Tibial nerve (tissue), 3 donors: ENCODE measurements around the gene C9orf78.

- PRO-cap, result no peak
- RAMPAGE, long total RNA, 3 experiments, result no peak in any of the 3 experiments
These were observed 43.3 kb downstream of the PTGES start for GRCh38 chr9:129709458-129710065.

DNA sequence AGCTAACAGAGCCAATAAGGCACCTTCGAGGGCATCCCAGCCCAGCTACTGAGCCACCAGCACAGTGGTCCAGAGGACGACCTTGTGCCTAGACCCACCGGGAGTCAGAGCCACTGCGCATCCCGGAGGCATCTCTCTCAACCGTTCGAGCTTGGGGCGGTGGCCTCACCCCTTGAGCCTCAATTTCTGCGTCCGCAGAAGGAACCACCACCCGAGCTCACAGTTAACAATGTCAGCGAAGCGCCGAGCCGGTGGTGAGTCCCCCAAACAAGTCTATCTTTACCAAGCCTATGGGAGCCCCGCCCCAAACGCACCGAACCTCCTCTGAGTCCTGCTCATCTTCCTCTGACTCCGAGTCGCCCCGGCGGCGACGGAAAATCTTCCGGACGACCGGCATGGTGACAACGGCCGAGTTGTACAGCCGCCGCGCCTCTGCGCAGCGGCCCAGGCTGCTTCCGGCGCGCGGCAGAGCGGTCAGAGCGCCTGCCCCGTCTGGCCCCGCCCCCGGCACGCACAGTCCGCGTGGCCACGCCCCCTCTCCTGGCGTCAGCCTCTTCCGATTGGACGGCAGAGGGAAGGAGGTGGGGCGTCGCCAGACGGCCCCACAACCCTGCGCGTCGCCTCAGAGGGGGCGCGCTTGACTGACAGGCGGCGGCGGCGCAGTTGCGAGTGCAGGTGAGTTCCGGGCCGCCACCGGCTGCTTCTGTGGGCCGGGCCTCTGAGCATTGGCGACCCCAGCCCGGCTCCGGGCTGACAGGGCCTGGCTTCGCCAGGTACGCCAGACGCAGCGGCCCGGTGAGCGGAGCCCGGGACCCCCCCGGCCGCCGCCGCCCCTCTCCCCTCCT lies at the start of gene C9orf78:
C9orf78 (minus strand) TSS at position 451 of the 845 bp plus-strand sequence.
- PRO-cap, result bidirectional peak, plus-strand start at position 647 of the sequence, minus-strand start at position 457 of the sequence
- RAMPAGE, long total RNA, 3 experiments, result start-site peak on the plus strand in 2 of 3 experiments, centred at positions 603 to 609 of the sequence, 80 to 115 reads per replicate; start-site peak on the minus strand in 3 of 3 experiments, centred at positions 434 to 441 of the sequence, 405 to 830 reads per replicate

- PRO-cap, result no peak
- RAMPAGE, long total RNA, 3 experiments, result no peak in any of the 3 experiments
These were observed 56.4 kb downstream of the USP20 start for GRCh38 chr9:129891437-129892213.

- PRO-cap, result bidirectional peak, plus-strand start at chr9:129962539, minus-strand start at chr9:129962427
- RAMPAGE, long total RNA, 3 experiments, result no peak in any of the 3 experiments
These were observed 80.7 kb downstream of the FNBP1 start for GRCh38 chr9:129962214-129962685.

- PRO-cap, result no peak
- RAMPAGE, long total RNA, 3 experiments, result no peak in any of the 3 experiments
These were observed 32.7 kb downstream of the FNBP1 start for GRCh38 chr9:130010002-130011038.

DNA sequence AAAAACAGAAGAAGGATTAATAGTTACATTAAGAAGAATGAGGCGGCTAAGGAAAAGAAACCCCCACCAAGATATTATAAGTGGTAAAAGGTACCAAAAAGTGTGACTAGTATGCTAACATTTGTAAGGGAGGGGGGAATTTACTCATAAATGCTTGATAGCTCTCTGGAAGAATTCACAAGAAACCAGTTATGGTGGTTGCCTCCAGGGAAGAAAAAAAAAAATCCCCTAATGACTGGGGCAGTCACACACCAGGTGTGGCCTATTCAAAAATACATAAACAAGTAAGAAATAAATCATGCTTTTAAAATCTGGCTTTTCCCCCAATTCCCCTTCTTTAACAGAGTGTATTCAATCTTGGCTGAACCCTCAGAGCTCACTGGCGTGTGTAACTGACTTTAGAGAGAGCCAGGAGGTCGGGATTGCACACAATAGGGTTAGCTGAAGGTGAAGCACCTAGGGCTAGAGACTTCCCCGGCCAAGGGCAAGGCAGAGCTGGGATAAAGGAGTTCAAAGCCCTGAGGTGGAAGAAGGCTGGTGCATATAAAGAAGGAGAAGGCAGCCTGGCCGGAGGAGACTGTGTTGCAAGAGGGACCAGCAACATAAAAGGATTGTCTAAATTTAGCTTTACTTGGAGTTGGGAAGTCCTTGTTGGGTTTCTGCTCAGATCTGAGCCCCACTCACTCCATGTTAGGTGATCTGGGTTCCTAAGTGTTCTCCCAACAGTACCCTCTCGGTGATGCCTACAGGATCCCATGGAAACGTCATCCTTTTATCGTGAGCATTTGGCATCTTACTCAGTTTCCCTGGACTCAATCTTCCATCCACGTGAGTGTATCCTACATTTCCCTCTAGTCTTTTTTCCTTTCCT lies 19.8 kb downstream of the FNBP1 start:
- PRO-cap, result no peak
- RAMPAGE, long total RNA, 3 experiments, result no peak in any of the 3 experiments

- PRO-cap, result no peak
- RAMPAGE, long total RNA, 3 experiments, result no peak in any of the 3 experiments
These were observed 53.2 kb upstream of the NCS1 start for GRCh38 chr9:130118766-130119549.

DNA sequence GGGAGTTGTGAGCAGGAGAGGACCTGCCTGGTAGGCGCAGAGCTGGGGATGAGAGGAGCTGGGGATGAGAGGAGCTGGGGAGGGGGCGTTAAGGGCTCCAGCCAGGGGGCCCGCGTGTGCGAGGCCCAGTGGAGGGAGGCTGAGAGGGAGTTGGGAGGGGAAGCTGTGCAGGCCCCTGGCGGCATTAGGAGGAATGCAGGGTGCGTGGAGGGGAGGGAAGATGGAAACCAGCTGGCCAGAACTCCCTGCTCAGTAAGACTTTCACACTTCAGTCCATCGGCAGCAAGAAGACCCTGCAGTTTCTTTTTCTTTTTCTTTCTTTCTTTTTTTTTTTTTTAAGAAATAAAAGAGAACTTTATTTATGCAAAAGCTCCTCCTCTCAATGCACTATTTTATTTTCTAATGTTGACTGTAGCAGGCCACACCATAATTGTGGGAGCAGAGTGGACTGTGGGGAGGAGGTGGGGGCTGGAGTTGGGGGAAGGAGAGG lies 45.1 kb upstream of the HMCN2 start:
- PRO-cap, result no peak
- RAMPAGE, long total RNA, 3 experiments, result no peak in any of the 3 experiments

- PRO-cap, result no peak
- RAMPAGE, long total RNA, 3 experiments, result no peak in any of the 3 experiments
These were observed 24.9 kb upstream of the HMCN2 start for GRCh38 chr9:130240482-130241300.

DNA sequence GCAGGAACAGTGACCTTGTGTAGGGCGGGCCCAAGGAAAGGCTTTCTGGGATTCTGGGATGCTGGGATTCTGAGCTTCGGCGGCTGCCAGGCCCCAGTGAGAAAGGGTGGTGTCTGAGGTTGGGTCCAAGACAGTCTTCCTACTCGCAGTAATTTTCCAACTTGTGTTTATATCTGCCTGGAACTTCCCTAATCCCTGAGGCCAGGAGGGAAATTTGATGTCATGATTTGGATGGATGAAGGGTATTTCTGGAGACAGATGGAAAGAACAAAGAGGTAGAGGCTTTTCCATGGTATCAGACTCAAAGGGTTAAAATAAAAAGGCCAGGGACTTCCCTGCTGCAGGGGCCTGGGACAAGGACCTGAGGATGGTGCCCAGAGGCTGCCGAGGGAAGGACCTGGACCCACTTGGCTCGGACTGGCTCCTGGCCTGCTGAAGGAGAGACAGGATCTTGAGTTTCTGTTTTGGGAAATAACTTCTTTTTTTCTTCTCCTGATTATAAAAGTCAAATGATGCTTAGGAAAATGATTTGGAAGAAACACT lies 52.5 kb downstream of the HMCN2 start:
- PRO-cap, result no peak
- RAMPAGE, long total RNA, 3 experiments, result no peak in any of the 3 experiments

GRCh38 chr9:130320648-130321545 lies 55.3 kb downstream of the HMCN2 start:
- PRO-cap, result no peak
- RAMPAGE, long total RNA, 3 experiments, result no peak in any of the 3 experiments

GRCh38 chr9:130330570-130330919 lies 65.0 kb downstream of the HMCN2 start:
- PRO-cap, result no peak
- RAMPAGE, long total RNA, 3 experiments, result no peak in any of the 3 experiments

DNA sequence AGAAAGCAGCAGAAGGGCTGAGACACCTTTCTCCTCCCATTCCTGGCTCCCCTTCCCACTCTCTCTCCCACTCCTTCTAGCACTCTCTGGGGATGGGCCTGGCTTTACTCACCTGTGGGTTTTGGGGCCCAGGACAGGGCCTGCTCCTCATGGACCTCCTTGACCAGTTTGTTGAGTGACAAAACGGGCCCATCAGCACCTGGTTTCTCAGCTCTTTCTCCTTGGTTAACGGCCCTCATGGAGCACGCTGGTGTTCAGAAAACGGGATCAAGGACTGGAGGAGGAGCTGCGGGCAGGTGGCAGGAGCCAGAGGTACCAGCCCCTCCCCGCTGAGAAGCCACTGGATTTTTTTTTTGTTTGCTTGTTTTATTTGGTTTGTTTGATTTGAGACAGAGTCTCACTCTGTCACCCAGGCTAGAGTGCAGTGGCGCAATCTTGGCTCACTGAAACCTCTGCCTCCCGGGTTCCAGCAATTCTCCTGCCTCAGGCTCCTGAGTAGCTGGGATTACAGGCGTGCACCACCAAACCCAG lies 32.1 kb upstream of the FUBP3 start:
- PRO-cap, result no peak
- RAMPAGE, long total RNA, 3 experiments, result no peak in any of the 3 experiments

DNA sequence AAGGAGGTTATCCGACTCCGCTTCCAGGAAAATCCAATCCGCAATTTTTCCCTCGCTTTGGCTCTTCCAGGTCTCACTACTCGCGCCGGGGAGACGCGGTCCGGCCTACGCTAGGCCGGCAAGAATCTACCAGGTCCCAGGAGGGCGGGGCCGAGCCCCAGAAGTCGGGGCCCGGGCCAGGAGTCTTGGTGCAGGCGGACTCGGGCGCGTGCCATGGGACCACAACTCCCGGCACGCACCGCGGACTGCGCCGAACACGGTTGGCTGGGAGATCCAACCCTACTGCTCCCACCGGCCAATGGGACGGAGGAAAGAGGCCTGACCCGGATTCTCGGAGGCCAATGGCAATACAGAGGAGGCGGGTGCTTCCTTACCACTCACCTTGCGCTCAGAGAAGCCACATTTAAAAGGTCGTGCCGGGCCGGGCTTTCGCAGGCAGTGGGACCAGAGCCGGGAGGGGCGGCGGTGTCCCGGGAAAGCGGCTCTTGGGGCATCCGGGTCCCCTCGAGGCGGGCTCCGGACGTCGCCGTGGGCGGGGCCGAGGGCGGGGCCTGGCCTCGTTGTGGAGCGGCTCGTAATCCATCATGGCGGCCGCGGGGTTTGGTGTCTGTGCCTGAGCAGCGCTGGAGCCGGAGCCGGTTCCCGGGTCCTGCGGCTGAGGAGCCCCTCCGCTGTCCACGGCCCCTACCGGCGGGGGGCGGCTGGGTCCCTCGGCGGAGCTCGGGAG lies 19.1 kb downstream of the EXOSC2 start:
- PRO-cap, result bidirectional peak, plus-strand start at position 406 of the sequence, minus-strand start at position 186 of the sequence; bidirectional peak, plus-strand start at position 590 of the sequence, minus-strand start at position 487 of the sequence
- RAMPAGE, long total RNA, 3 experiments, result start-site peak on the plus strand in 3 of 3 experiments, centred at positions 403 to 581 of the sequence, 5 to 49 reads per replicate

DNA sequence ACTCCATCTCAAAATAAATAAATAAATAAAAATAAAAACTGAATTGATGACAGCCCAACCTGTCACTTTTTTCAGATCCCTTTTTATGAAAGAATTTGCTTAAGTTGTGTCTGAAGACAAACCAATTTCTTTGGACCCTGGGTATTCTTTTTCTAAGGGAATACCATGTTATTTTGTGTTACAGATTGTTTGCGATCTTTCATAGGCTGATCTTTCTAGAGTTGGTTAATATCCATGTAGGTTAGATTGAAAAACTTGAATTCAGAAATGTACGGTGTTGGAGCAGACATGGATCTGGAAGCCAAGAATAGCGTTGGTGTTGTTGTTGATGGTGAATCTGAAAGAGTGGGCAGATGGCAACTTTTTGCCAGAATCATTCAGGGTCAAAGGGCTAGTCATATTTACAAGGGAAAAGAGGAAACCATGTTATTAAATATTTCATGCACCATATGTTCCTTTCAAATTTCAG lies 26.0 kb downstream of the EXOSC2 start:
- PRO-cap, result no peak
- RAMPAGE, long total RNA, 3 experiments, result no peak in any of the 3 experiments

- PRO-cap, result no peak
- RAMPAGE, long total RNA, 3 experiments, result no peak in any of the 3 experiments
These were observed 52.7 kb downstream of the EXOSC2 start for GRCh38 chr9:130745950-130746919.

DNA sequence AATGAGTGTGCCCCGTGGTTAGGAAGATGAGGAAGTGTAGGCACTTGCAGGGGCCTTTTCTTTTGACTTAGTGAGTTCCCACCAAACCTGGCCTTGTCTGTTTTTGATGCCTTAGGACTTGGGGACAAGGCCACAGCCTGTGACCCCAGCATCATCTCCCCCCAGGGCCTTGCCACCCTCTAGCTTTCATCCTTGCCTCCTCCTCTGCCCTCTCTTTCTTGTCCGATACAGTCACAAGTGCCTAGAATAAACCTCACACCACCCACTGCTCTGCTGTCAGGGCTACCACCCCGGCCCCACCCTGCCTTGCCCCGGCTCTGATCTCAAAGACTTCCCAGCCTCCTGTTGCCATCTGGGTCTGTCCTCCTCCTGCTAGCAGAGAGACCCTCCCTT lies 68.6 kb upstream of the ABL1 start:
- PRO-cap, result unidirectional peak, minus-strand start at position 220 of the sequence
- RAMPAGE, long total RNA, 3 experiments, result no peak in any of the 3 experiments

DNA sequence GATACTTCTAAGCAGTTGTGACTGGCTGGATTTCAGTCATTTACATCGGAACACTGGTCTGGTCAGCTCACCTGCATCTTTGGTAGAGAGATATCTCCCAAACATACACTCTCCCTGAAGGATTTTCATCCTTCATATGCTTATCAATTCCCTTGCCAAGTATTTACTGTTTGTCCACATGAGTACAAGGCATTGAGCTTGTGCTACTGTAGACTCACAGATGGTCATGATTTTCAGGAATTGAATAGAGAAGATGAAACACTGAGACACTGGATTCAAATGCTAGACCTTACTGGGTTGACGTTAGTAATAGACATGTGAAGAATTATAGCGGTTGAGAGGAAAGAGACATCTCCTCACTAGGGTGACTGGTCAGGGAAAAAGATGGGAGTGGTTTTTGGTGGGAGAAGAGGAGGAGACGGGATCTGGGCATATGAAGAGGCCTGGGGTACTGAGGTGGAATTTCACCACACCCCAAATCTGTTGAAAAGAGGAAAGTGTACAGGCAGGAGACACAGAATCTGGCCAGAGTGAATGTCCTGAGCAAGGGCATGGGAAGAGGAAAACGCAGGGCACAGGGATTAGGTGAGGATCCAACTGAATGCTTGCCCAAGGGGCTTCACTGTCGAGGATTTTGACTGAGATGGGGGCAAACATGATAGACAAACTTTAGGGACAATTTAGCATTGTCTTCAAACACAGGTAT lies 62.7 kb upstream of the ABL1 start:
- PRO-cap, result no peak
- RAMPAGE, long total RNA, 3 experiments, result start-site peak on the plus strand in 1 of 3 experiments, centred at position 434 of the sequence, 8 reads per replicate

GRCh38 chr9:130845549-130846153 lies 10.6 kb downstream of the ABL1 start:
- PRO-cap, result no peak
- RAMPAGE, long total RNA, 3 experiments, result no peak in any of the 3 experiments

- PRO-cap, result no peak
- RAMPAGE, long total RNA, 3 experiments, result no peak in any of the 3 experiments
These were observed 16.6 kb upstream of the QRFP start for GRCh38 chr9:130913044-130913750.